ENCODE measurements around the genes VEGFC and WWC2.

GRCh38 chr4:176786116-176786912 is 6.4 kb downstream of the VEGFC start:
- PRO-cap: no peak
- RAMPAGE, long total RNA, 4 experiments: no peak in any of the 4 experiments

GRCh38 chr4:176792684-176793380 is at the start of gene VEGFC:
Gene VEGFC (minus strand): TSS chr4:176792922.
- PRO-cap: bidirectional peak, plus-strand start at chr4:176792949, minus-strand start at chr4:176792950
- RAMPAGE, long total RNA, 4 experiments: no peak in any of the 4 experiments

DNA sequence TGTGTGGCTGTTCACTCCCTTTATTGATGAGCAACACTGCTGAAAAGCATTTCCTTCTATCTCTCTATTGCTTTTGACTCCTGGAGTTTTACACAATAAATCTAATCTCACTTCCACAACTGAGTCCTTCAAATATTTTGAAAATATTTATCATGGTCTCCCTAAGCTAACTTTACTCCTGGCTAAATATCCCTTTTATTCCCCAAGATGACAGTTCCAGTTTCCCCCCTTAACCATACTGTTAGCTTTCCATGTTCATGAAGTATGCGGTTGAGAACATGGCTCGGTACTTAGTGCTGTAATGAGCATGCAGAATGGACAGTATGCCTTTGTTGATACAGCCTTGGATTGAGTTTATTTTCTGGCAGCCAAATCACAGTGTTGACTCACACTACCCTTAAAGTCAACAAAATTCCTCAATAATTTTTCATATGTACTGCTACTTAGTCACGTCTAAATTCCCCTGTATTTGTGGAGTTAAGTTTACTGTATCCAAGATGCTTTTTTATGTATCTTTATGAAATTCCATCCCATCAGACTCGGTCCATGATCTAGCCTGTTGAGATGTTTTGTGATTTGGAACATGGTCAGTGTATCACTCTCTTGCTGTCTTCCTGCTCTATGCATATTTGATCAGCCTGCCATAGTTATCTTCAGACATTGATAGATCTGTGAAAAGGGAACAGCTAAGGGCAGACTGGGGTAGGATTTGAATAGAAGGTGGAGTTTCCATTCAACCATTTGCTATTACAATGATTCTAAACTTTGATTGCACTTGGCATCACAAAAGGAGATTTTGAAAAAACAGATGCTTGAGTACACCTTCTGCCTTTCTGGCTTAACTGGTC is 1.5 kb upstream of the VEGFC start:
- PRO-cap: no peak
- RAMPAGE, long total RNA, 4 experiments: no peak in any of the 4 experiments

GRCh38 chr4:180153896-180154360 is 2089.3 kb upstream of the TENM3 start:
- PRO-cap: no peak
- RAMPAGE, long total RNA, 4 experiments: no peak in any of the 4 experiments

- PRO-cap: no peak
- RAMPAGE, long total RNA, 4 experiments: no peak in any of the 4 experiments
Measured at GRCh38 chr4:181293007-181293377, 950.2 kb upstream of the TENM3 start.

GRCh38 chr4:182145091-182145439 is 98.1 kb upstream of the TENM3 start:
- PRO-cap: unidirectional peak, minus-strand start at chr4:182145275
- RAMPAGE, long total RNA, 4 experiments: no peak in any of the 4 experiments

DNA sequence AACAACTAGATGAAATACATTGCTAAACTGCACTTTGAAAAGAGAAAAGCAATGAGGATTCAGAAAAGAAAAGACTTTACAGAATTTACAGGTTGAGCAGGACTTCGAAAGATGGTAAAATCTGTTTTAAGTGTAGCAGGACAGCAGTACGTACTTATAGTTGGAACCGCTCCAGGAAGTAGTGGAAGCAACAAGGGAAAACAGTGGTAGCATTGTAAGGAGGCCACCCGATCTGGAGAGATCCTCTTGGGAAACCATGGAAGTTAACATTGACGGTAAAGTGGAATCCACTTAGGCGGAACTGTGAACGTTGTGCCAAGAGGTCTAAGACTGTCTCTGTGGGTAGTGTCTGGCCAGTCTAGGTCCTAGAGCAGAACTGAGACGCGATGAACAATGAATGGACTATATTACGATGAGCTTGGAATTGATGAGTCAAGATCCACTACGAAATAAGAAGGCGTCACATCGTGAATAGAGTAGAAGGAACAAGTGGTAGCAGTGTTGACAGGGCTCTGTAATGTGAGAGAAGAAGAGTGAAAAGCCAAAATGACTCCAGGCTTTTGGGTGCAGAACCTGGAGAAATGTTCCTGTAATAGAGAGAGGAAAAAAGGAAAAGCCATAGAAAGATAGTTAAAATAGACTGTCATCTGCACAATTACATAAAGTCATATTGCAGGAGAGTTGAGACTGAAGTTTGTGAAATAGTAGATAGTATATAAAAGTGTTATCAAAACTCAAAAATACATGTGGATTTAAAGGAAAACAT is 124.0 kb downstream of the TENM3 start:
- PRO-cap: bidirectional peak, plus-strand start at position 479 of the sequence, minus-strand start at position 378 of the sequence
- RAMPAGE, long total RNA, 4 experiments: no peak in any of the 4 experiments

- PRO-cap: no peak
- RAMPAGE, long total RNA, 4 experiments: no peak in any of the 4 experiments
Measured at GRCh38 chr4:182387443-182387642, 144.1 kb downstream of the TENM3 start.

DNA sequence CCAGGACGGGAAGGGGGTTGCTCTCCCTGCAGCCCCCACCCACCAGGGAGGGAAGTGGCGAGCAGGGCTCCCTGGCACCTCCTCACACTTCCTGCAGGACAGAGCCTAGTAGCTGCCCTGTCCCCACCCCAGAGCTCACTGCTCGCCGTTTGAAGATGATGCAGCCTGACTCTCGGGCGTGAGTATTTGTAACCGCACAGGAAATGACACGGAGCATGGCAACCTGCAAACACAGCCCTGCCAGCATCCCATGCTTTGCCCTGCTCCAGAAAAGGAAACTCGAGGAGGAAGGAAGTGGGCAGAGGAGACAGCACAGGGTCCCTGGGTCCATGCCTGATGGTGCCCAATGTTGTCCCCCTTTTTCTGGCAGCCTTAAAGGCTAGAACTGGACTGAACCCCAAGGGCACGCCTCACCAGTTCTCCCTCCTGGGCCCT is 108.0 kb downstream of the DCTD start:
- PRO-cap: no peak
- RAMPAGE, long total RNA, 4 experiments: no peak in any of the 4 experiments

DNA sequence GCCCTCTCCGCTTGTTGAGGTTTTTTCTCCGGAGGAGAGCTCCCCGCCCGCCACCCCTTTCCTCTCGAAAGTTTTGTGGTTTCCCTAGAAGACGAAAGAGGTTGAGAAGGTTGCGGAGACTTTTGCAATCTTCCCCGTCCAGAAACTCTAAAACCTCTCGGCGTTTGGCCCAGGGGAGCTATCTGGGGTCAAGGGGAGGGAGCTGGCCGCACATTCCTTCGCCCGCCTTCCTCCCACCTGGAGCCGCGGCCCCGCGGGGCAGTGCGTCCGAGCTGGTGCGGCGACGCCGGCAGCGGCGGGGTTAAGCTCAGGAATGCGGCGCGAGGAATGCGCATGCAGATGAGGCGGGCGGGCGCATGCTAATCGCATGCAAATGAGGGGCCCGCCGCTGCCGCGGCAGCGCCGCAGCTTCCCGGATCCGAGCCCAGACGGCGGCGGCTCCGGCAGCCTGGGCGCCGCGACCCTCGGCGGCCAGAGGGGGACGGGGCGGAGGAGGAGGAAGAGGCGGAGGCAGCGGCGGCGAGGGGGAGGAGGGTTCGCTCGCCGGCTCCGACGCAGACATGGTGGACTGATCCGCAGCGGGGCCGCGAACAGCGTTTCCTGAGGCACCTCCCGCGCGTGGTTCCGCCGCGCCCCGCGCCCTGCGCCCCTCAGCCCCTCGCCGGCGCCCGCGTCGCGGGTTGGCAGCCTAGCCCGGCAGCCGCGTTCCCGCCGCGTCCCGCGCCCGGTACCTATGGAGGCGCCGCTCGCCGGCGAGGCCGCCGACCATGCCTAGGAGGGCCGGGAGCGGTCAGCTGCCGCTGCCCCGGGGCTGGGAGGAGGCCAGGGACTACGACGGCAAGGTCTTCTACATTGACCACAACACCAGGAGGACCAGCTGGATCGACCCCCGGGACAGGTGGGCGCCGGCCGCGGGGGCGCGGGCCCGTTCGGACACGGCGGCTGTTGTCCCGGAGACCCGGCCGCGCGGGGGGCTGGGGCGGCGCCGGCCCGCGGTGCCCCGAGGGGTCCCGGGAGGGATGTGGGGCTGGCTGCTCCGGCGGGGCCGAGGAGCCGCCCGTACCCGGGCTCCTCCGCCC is at the start of gene WWC2:
Gene WWC2 (plus strand): TSS at position 533 of the 1,079 bp plus-strand sequence.
- PRO-cap: bidirectional peak, plus-strand start at position 427 of the sequence, minus-strand start at position 277 of the sequence
- RAMPAGE, long total RNA, 4 experiments: start-site peak on the minus strand in 2 of 4 experiments, centred at positions 287 to 295 of the sequence, 7 to 10 reads per replicate

DNA sequence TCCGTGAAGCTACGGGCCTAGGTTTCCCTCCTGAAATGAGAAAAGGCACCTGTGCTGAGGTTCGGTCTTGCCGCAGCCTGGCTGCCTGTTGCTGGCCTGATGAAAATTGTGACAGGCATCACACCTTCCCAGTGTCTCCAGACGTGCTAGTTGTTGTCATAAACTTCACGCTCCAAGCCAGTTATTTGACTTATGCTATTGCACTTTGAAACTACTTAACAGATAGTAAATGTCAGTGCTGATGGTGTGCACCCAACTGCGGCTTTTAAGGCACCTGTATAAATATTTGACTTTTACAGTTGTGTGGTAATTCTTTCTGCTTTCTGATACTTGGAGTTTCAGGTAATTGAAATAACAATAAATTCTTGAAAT is 1.7 kb downstream of the WWC2 start:
- PRO-cap: no peak
- RAMPAGE, long total RNA, 4 experiments: no peak in any of the 4 experiments

- PRO-cap: no peak
- RAMPAGE, long total RNA, 4 experiments: no peak in any of the 4 experiments
Measured at GRCh38 chr4:183200518-183201001, 101.5 kb downstream of the WWC2 start.

GRCh38 chr4:183350665-183351046 is 28.4 kb upstream of the CLDN24 start:
- PRO-cap: no peak
- RAMPAGE, long total RNA, 4 experiments: no peak in any of the 4 experiments

- PRO-cap: no peak
- RAMPAGE, long total RNA, 4 experiments: no peak in any of the 4 experiments
Measured at GRCh38 chr4:183430562-183431099, 13.8 kb upstream of the CDKN2AIP start.

GRCh38 chr4:183503024-183503552 is 1.8 kb upstream of the ING2 start:
- PRO-cap: no peak
- RAMPAGE, long total RNA, 4 experiments: start-site peak on the minus strand in 1 of 4 experiments, at chr4:183503278-183503321 at its widest, 8 reads per replicate

- PRO-cap: bidirectional peak, plus-strand start at chr4:183504141, minus-strand start at chr4:183504001; bidirectional peak, plus-strand start at chr4:183504315, minus-strand start at chr4:183504281; bidirectional peak, plus-strand start at chr4:183504763, minus-strand start at chr4:183504524
- RAMPAGE, long total RNA, 4 experiments: start-site peak on the minus strand in 1 of 4 experiments, at chr4:183504093-183504272 at its widest, 7 reads per replicate
Measured at GRCh38 chr4:183504042-183504605, 734 bp upstream of the ING2 start.

DNA sequence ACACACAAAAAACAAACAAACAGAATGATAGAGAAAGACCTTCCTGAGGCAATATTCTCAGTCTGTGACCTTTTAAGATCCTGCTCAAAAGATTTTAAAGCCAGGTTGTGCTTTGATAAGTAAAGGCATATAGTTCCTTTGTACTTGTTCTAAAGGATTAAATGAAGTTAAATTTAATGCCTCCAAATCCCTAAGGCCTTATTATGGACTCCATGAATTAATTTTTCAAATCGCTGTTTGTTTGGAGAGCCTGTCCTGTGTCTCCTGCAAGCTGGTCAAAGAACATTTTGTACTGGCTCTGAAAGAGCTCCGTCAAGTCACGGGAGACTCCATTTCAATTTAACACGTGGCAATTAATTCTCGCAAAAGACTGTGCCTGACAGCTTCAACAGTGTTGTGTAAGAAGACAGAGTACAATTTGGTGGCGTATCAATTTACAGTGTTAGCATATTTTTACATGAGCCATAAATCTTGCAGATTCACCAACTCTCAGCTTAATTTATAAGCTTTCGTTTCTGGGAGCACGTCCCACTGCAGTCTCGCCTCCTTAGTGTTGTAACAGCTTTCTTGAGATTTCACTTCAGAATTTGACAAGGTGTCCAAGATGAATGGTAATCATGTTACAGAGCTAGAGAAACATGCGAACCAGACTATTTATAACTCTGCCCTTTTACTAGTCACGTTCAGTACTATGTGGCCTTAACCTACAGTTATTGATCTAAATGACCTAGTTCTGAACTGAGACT is 70.8 kb downstream of the RWDD4 start:
- PRO-cap: unidirectional peak, minus-strand start at position 289 of the sequence
- RAMPAGE, long total RNA, 4 experiments: no peak in any of the 4 experiments

GRCh38 chr4:183619091-183619987 is 39.6 kb downstream of the RWDD4 start:
- PRO-cap: no peak
- RAMPAGE, long total RNA, 4 experiments: no peak in any of the 4 experiments

- PRO-cap: no peak
- RAMPAGE, long total RNA, 4 experiments: no peak in any of the 4 experiments
Measured at GRCh38 chr4:183631421-183632073, 27.4 kb downstream of the RWDD4 start.

- PRO-cap: bidirectional peak, plus-strand start at chr4:183764611, minus-strand start at chr4:183764483
- RAMPAGE, long total RNA, 4 experiments: no peak in any of the 4 experiments
Measured at GRCh38 chr4:183764226-183764865, 105.3 kb downstream of the TRAPPC11 start.